Measurements from ENCODE around the genes MED24, NR1D1 and RARA.

- RAMPAGE, long total RNA = no peak
- RRBS, 2 experiments = 29 to 41% methylated on average over 4 of the region's 22 CpGs
CAGE:
- cytosol, long polyA minus RNA = no peak
- cytosol, long polyA plus RNA = no peak
- long polyA plus RNA = no peak
- nucleolus, long total RNA = no peak
- nucleus, long polyA plus RNA = no peak
- nucleus, long total RNA = no peak
Measured at GRCh38 chr17:39739880-39740959, 2.5 kb downstream of the GRB7 start.

DNA sequence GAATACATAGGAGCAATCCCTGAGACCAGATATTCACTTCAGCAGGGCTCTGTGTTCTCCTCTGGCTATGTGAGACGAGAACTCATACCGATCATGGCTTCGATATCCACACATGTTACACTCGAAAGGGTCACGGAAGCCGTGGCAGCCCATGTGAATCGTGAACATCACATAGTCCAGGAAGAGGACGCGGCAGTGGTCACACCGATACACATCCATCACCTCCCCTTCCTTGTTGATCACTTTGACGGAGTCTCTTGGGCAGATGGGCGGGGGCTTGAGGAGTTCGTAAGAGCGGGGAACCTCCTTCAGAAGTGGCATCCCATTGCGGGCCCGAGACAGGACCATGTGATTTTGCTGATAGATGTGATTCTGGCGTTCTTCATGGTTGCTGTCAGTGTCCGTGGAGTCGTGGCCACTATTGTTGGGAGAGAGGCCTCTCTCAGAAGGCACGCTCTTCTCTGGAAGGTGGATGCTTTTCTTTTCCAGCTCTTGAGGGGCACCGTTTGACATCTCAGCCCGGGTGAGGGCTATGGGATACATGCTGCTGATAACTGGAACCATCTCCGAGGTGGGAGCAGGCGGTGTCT is 28.1 kb downstream of the GRB7 start:
- RAMPAGE, long total RNA = no peak
- RRBS, 2 experiments = no CpG with 5 or more reads among the region's 24 CpGs
CAGE:
- cytosol, long polyA minus RNA = start-site peak on the minus strand centred at position 67 of the sequence, 8 bp wide, 29 reads; start-site peak on the minus strand centred at position 235 of the sequence, 8 bp wide, 31 reads
- cytosol, long polyA plus RNA = no peak
- long polyA plus RNA = no peak
- nucleolus, long total RNA = no peak
- nucleus, long polyA plus RNA = no peak
- nucleus, long total RNA = no peak

DNA sequence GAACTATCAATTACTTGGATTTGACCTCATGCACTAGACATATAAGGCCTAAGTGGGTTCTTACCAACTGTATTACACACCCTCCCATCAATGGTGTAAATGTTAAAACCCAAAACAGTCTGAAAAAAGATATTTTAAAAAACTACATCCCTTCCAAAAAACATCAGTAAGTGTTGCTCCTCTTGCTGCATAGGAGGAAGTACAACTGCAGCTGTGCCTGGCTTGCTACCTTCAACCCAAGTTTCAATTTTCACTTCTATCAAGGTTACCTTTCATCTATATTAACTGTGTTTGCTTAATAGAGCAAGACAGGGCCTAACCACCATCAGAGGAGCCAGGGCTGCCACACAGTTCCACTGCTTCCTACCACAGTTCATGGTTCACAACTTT is 56.5 kb downstream of the GRB7 start:
- RAMPAGE, long total RNA = no peak
CAGE:
- cytosol, long polyA minus RNA = no peak
- cytosol, long polyA plus RNA = no peak
- long polyA plus RNA = no peak
- nucleolus, long total RNA = no peak
- nucleus, long polyA plus RNA = no peak
- nucleus, long total RNA = no peak

GRCh38 chr17:39864899-39865415 is 845 bp upstream of the IKZF3 start:
- RAMPAGE, long total RNA = no peak
- RRBS, 2 experiments = no CpG with 5 or more reads among the region's 4 CpGs
CAGE:
- cytosol, long polyA minus RNA = no peak
- cytosol, long polyA plus RNA = no peak
- long polyA plus RNA = no peak
- nucleolus, long total RNA = no peak
- nucleus, long polyA plus RNA = no peak
- nucleus, long total RNA = no peak

DNA sequence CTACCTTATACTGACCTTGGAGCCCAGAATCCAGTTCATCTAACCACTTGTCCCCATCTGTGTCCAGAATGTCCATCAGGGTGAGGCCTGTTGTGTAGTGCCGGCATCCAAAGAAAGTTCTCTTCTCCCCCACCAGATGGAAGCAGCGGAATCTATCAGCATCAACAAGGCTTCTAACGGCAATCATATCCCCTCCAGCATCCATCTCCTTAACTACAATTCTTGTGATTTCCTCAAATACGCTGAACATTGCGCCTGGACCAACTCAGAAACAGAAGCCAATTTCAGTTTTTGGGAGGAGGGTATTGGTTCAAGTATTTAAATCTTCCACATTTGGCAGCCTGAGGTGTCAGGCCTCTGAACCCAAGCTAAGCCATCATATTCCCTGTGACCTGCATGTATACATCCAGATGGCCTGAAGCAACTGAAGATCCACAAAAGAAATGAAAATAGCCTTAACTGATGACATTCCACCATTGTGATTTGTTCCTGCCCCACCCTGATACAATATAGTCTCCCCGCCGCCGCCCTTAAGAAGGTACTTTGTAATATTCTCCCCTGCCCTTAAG is 1.3 kb downstream of the GSDMB start:
- RAMPAGE, long total RNA = no peak
- RRBS, 2 experiments = no CpG with 5 or more reads among the region's 8 CpGs
CAGE:
- cytosol, long polyA minus RNA = no peak
- cytosol, long polyA plus RNA = no peak
- long polyA plus RNA = no peak
- nucleolus, long total RNA = no peak
- nucleus, long polyA plus RNA = no peak
- nucleus, long total RNA = no peak

GRCh38 chr17:39924110-39924775 is 3.2 kb downstream of the ORMDL3 start:
- RAMPAGE, long total RNA = no peak
- RRBS, 2 experiments = no CpG with 5 or more reads among the region's 12 CpGs
CAGE:
- cytosol, long polyA minus RNA = no peak
- cytosol, long polyA plus RNA = no peak
- long polyA plus RNA = no peak
- nucleolus, long total RNA = no peak
- nucleus, long polyA plus RNA = no peak
- nucleus, long total RNA = no peak

GRCh38 chr17:39981464-39982110 is 980 bp downstream of the PSMD3 start:
- RAMPAGE, long total RNA = no peak
- RRBS, 2 experiments = no CpG with 5 or more reads among the region's 12 CpGs
CAGE:
- cytosol, long polyA minus RNA = no peak
- cytosol, long polyA plus RNA = no peak
- long polyA plus RNA = no peak
- nucleolus, long total RNA = no peak
- nucleus, long polyA plus RNA = no peak
- nucleus, long total RNA = no peak

- RAMPAGE, long total RNA = no peak
- RRBS, 2 experiments = no CpG with 5 or more reads among the region's 13 CpGs
CAGE:
- cytosol, long polyA minus RNA = no peak
- cytosol, long polyA plus RNA = no peak
- long polyA plus RNA = no peak
- nucleolus, long total RNA = no peak
- nucleus, long polyA plus RNA = no peak
- nucleus, long total RNA = no peak
Measured at GRCh38 chr17:40031568-40032257, 16.5 kb downstream of the CSF3 start.

DNA sequence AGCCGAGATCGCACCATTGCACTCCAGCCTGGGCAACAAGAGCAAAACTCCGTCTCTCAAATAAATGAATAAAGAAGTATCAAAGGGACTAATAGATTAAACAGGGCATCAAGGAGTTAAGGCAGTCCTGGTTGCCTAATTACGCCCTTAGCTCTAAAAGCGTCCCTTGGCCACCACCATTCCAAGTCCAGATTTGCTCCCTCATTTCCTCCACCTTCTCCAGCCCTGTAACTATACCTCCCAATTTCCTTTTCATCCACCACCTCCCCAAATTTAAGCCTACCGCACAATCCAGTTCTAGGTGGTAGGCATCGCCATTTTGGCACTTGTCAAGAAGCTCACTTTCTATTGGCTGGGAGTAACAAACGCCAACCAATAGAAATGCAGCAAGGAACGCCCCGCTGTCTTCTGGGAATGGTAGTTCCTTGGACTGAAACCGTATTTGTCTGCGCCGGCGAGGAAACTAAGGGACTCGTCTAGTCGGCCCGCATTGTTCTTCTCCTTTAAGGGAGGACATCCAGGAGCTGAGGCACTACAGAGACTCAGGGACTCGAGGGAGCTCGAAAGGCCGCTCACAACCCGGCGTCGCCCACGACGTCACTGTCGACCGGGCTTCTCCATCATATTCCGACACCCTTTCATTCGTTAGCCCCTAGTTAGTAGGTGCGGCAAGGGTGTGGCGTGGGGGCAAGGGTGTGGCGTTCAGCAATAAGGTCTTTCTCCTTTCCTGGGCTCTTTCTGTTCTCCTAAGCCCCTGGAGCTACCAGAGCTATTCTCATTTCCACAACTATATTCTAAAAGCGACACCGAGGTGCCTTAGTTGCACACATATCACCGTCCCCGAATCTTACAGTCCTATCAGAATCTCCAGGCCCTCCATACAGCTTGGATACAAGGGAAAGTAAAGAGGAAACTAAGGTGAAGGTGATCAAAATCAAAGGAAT is at the start of gene MED24:
MED24 (minus strand) TSS at position 331 of the 944 bp plus-strand sequence.
- RAMPAGE, long total RNA = start-site peak on the minus strand centred at position 325 of the sequence, 31 bp wide, 99 and 70 reads in 2 replicates
- RRBS, 2 experiments = no CpG with 5 or more reads among the region's 36 CpGs
CAGE:
- cytosol, long polyA minus RNA = start-site peak on the minus strand centred at position 339 of the sequence, 32 bp wide, 240 reads
- cytosol, long polyA plus RNA = no peak
- long polyA plus RNA = no peak
- nucleolus, long total RNA = start-site peak on the minus strand centred at position 295 of the sequence, 10 bp wide, 16 reads
- nucleus, long polyA plus RNA = no peak
- nucleus, long total RNA = start-site peak on the minus strand centred at position 339 of the sequence, 17 bp wide, 41 reads

DNA sequence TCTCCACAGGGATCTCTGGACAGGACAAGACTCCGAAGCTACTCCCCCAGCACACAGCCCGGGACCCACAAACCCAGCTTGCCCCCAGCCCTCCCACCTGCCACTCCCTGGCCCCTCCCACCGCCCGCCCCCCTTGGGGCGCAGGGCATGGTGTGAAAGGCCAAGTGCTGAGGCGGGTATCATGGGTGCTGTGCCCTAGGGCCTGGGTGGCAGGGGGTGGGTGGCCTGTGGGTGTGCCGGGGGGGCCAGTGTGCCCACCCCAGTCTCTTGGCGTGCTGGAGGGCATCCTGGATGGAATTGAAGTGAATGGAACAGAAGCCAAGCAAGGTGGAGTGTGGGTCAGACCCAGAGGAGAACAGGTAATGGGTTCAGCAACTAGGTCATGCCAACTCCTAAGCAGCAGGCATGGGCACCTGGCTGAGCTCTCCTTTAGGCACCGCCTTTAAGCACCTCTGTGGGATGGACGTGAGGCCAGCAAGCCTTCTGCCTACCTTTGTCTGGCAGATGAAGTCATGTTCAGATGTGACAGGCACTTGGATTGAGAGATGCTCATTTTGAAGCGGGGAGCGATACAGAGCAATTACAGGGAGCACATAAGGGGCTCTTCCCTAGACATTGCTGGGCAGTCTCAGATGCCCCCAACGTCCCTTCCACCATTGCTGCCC is 11.6 kb downstream of the THRA start:
- RAMPAGE, long total RNA = no peak
- RRBS, 2 experiments = no CpG with 5 or more reads among the region's 13 CpGs
CAGE:
- cytosol, long polyA minus RNA = no peak
- cytosol, long polyA plus RNA = no peak
- long polyA plus RNA = no peak
- nucleolus, long total RNA = no peak
- nucleus, long polyA plus RNA = no peak
- nucleus, long total RNA = no peak

GRCh38 chr17:40089002-40090098 is 11.0 kb downstream of the NR1D1 start:
- RAMPAGE, long total RNA = no peak
- RRBS, 2 experiments = no CpG with 5 or more reads among the region's 30 CpGs
CAGE:
- cytosol, long polyA minus RNA = no peak
- cytosol, long polyA plus RNA = no peak
- long polyA plus RNA = no peak
- nucleolus, long total RNA = no peak
- nucleus, long polyA plus RNA = no peak
- nucleus, long total RNA = no peak

DNA sequence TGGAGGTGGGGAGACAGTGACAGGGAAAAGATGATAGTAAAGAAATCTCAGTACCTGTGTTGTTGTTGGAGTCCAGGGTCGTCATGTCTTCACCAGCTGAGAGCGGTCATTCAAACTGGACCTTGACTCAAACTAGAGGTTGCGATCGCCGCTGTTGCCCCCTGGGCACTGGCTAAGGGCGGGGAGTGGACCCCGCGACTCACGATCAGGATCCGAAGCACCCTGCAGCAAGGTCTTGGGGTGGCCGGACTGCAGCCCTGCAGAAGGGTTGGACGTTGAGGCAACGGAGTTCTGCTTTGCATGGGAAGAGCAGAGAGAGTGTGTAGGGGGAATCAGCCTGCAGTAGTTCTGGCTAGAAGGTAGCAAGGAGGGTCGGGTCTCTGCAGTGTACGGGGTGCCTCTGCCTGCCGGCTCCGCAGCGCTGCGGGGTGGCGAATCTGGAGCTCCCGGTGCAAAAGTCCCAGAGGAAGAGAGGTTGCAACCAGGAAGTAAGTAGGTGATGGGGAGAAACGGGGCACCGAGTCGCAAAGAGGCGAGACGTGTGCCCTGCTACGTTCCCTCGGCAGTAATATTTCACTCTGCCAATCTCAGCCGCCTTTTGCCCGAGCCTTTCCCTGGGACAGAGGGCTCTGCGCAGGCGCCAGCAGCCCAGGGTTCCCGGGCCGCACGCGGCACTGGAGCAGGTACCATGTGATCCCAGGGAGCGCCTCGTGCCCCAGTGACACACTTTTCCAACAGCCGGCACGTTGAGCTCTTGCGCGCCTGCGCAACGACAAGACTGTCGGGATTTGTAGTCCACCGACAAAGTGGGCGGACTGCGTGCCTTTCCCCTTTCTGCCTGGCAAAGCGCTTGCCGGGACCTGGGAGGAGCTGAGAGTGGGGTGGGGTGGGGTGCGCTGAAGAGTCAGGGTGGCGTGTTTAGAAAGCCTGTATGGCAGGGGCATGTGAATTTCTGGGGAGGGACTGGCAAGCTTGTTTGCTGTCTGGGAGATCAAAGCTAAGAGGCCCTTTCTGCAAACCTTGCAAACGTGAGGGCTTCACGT is at the start of gene NR1D1:
NR1D1 (minus strand) TSS at position 580 of the 1,043 bp plus-strand sequence.
- RAMPAGE, long total RNA = no peak
- RRBS, 2 experiments = 1 to 2% methylated on average over 16 to 19 of the region's 54 CpGs
CAGE:
- cytosol, long polyA minus RNA = start-site peak on the minus strand centred at position 695 of the sequence, 51 bp wide, 227 reads
- cytosol, long polyA plus RNA = no peak
- long polyA plus RNA = start-site peak on the minus strand centred at position 728 of the sequence, 73 bp wide, 65 and 135 reads in 2 replicates
- nucleolus, long total RNA = no peak
- nucleus, long polyA plus RNA = no peak
- nucleus, long total RNA = no peak

GRCh38 chr17:40122470-40122917 is 723 bp downstream of the MSL1 start:
- RAMPAGE, long total RNA = no peak
- RRBS, 2 experiments = 1 to 2% methylated on average over 20 to 24 of the region's 50 CpGs
CAGE:
- cytosol, long polyA minus RNA = no peak
- cytosol, long polyA plus RNA = no peak
- long polyA plus RNA = no peak
- nucleolus, long total RNA = no peak
- nucleus, long polyA plus RNA = no peak
- nucleus, long total RNA = no peak

DNA sequence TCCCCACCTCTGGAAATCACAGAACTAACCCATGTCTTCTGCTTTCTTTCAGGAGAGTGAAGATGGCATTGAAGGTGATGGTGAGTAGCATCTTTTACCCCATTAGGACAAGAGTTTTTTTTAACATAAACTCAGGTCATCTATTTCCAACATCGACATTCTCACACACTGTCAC is 705 bp downstream of the CASC3 start:
- RAMPAGE, long total RNA = no peak
- RRBS, 2 experiments = no CpG with 5 or more reads among the region's 1 CpG
CAGE:
- cytosol, long polyA minus RNA = no peak
- cytosol, long polyA plus RNA = no peak
- long polyA plus RNA = no peak
- nucleolus, long total RNA = no peak
- nucleus, long polyA plus RNA = no peak
- nucleus, long total RNA = no peak

DNA sequence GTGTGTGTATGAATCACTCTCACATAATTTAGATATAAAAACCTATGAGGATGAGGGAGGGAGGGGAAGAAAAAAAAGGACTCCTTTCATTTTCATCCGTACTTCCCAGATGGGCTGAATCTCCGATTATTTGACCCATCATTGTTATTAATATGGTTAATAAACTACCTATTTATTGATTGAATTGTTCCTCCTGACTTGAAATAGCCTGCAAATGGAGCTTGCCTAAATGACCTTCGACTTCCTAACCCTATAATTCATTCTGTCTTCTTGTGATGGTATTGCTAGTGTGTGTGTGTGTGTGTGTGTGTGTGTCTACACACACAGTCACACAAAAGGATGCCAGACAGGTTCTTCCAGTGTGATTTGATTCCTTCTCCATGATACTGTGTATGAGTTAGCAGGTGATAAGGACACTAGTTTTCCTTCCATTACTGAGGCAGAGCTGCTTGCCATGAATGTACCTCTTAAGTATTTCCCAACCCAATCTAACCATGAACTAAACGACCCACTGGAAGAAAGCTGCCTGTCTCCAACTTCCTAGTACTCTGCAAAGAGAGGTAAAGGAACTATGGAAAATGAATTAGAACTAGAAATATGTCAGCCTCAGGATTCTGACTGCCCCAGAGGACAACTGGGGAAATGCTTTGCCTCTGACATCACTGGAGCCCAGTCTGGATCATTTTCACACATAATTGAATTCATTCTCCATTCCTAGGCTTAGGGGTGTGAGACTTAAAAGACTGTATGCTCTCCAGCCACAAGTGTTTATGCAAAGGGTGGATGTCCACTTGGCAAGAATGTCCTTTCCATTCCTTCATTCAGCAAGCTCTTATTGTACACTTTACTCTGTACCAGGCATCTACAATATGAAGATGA is 3.5 kb upstream of the CDC6 start:
- RAMPAGE, long total RNA = no peak
- RRBS, 2 experiments = no CpG with 5 or more reads among the region's 4 CpGs
CAGE:
- cytosol, long polyA minus RNA = no peak
- cytosol, long polyA plus RNA = no peak
- long polyA plus RNA = no peak
- nucleolus, long total RNA = no peak
- nucleus, long polyA plus RNA = no peak
- nucleus, long total RNA = no peak

DNA sequence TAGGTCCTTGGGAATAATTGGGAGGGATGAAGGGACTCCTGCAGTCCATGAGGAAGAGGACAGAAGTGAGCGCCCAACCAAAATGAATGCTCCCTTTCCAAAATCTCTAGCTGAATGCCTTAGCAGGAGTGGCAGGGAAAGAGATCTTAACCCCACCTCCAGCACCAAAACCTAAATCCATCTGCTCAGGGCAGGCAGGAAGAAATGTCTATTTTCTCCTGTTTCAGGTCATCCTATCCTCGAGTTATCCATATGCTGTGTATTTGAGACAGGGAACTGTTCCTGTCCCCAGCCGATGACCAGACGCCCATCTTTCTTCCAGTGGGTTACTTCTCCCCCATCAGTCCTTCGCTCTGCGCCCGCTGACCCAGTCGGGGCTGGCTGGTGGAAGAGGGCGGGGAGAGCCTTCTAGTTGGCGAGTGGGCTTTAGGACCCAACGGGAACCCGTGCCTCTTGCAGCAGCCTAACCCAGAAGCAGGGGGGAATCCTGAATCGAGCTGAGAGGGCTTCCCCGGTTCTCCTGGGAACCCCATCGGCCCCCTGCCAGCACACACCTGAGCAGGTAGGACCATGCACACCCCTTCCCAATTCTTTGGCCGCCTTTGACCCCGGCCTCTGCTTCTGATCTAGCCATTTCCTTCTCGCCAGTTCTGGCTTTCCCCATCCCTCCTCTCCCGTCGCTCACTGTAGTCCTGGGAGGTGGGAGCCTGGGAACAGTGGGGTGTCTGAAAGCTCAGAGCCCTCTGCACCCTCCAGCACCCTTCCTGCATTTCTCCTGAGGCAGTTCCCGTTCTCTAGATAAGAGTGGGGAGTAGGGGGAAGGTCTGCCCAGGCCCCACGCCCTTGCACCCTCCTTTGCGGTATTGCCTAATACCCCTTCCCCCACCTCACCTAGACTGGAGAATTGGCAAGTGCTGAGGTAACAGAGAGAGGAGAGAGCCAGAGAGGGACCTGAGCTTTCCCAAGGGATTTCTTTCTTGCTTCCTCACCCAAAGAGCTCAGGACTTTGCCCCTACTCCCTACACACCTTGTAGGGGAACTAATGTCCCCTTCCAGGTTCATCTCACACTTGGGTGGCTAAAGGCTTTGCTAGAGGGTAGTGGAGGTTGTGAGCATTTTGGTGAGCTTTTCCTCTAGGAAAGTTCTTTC is at the start of gene RARA:
RARA (plus strand) TSS at position 456 of the 1,149 bp plus-strand sequence.
- RAMPAGE, long total RNA = no peak
- RRBS, 2 experiments = 0 to 14% methylated on average over 2 to 4 of the region's 23 CpGs
CAGE:
- cytosol, long polyA minus RNA = no peak
- cytosol, long polyA plus RNA = no peak
- long polyA plus RNA = no peak
- nucleolus, long total RNA = no peak
- nucleus, long polyA plus RNA = no peak
- nucleus, long total RNA = no peak

DNA sequence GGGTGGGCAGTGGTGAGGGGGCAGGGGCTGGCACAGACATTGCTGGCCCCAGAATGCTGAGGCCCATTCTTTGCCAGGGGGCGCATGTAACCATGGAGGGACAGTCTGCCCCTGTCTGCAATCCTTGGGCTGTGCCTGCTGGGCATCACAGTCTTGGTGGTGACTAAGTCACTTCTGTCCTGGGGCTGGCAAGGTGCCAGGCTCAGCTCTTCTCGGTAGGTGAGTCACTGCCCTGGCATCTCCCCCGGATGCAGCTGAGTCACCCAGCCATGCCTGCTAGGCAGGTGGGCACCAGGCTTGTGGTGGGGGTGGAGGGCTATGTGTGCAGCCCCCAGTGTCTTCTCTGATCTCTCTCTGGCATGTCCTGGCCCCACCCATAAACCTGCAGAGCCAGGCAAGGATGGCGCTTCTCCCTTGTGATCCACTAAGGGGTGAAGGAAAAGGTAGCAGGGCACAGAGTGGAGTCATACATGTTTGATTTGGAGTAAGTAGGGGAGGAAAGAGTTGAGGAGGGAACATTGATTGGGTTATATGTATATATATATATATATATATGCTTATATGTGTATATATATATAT is 5.7 kb downstream of the RARA start:
- RAMPAGE, long total RNA = no peak
- RRBS, 2 experiments = no CpG with 5 or more reads among the region's 4 CpGs
CAGE:
- cytosol, long polyA minus RNA = no peak
- cytosol, long polyA plus RNA = no peak
- long polyA plus RNA = no peak
- nucleolus, long total RNA = no peak
- nucleus, long polyA plus RNA = no peak
- nucleus, long total RNA = no peak

DNA sequence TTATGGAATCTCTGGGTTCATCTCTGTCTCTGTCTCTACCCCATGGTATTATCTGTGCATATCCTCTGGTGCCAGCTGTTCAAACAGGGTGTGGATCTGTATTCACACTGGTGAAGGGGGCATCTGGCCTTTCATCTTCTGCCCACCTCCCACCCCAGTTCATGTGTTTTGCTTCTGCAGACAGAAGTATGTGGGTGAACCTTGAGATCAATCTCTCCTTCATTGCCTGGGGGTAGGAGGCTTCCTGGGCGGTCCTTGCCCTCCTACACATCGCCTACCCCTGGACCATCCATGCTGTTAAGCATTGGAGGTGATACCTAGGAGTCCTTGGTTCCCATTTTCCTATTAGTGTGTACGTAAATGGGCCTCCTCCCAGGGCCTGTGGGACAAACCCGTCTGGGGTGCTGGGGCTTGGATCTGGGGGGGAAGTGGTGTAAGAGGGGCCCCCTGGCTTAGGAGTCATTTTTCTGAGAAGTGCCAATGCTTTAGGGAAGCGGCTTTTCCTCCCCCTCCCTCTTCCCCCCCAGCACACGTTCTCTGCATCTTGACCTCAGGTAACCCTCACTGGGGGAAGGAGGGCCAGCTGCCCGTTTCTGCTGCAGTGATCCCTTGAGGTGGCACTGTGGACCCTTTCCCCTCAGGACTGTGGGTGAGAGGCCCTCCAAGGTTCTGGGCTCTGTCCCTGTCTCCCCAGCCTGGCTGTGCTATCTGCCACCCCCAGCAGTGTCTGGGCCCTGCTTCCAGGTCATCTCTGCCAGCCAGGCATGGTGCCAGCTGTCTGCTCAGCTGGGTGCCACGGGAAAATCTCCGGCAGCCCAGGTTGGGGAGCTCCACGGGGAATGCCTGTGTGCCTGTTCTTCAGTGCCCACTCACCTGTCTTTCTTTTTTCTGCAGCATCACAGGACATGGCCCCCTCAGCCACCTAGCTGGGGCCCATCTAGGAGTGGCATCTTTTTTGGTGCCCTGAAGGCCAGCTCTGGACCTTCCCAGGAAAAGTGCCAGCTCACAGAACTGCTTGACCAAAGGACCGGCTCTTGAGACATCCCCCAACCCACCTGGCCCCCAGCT is 21.3 kb downstream of the RARA start:
- RAMPAGE, long total RNA = no peak
- RRBS, 2 experiments = no CpG with 5 or more reads among the region's 11 CpGs
CAGE:
- cytosol, long polyA minus RNA = no peak
- cytosol, long polyA plus RNA = no peak
- long polyA plus RNA = no peak
- nucleolus, long total RNA = no peak
- nucleus, long polyA plus RNA = no peak
- nucleus, long total RNA = no peak

DNA sequence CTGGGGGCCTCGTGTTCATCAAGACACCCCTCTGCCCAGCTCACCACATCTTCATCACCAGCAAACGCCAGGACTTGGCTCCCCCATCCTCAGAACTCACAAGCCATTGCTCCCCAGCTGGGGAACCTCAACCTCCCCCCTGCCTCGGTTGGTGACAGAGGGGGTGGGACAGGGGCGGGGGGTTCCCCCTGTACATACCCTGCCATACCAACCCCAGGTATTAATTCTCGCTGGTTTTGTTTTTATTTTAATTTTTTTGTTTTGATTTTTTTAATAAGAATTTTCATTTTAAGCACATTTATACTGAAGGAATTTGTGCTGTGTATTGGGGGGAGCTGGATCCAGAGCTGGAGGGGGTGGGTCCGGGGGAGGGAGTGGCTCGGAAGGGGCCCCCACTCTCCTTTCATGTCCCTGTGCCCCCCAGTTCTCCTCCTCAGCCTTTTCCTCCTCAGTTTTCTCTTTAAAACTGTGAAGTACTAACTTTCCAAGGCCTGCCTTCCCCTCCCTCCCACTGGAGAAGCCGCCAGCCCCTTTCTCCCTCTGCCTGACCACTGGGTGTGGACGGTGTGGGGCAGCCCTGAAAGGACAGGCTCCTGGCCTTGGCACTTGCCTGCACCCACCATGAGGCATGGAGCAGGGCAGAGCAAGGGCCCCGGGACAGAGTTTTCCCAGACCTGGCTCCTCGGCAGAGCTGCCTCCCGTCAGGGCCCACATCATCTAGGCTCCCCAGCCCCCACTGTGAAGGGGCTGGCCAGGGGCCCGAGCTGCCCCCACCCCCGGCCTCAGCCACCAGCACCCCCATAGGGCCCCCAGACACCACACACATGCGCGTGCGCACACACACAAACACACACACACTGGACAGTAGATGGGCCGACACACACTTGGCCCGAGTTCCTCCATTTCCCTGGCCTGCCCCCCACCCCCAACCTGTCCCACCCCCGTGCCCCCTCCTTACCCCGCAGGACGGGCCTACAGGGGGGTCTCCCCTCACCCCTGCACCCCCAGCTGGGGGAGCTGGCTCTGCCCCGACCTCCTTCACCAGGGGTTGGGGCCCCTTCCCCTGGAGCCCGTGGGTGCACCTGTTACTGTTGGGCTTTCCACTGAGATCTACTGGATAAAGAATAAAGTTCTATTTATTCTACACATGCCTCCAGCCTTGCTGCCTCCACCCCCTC is 7.6 kb downstream of the GJD3 start:
- RAMPAGE, long total RNA = no peak
- RRBS, 2 experiments = no CpG with 5 or more reads among the region's 24 CpGs
CAGE:
- cytosol, long polyA minus RNA = no peak
- cytosol, long polyA plus RNA = no peak
- long polyA plus RNA = no peak
- nucleolus, long total RNA = no peak
- nucleus, long polyA plus RNA = no peak
- nucleus, long total RNA = no peak

All from GM12878 (cell line).